Ascending aorta (tissue), 1 donor: ENCODE measurements around the gene MC1R.

DNA sequence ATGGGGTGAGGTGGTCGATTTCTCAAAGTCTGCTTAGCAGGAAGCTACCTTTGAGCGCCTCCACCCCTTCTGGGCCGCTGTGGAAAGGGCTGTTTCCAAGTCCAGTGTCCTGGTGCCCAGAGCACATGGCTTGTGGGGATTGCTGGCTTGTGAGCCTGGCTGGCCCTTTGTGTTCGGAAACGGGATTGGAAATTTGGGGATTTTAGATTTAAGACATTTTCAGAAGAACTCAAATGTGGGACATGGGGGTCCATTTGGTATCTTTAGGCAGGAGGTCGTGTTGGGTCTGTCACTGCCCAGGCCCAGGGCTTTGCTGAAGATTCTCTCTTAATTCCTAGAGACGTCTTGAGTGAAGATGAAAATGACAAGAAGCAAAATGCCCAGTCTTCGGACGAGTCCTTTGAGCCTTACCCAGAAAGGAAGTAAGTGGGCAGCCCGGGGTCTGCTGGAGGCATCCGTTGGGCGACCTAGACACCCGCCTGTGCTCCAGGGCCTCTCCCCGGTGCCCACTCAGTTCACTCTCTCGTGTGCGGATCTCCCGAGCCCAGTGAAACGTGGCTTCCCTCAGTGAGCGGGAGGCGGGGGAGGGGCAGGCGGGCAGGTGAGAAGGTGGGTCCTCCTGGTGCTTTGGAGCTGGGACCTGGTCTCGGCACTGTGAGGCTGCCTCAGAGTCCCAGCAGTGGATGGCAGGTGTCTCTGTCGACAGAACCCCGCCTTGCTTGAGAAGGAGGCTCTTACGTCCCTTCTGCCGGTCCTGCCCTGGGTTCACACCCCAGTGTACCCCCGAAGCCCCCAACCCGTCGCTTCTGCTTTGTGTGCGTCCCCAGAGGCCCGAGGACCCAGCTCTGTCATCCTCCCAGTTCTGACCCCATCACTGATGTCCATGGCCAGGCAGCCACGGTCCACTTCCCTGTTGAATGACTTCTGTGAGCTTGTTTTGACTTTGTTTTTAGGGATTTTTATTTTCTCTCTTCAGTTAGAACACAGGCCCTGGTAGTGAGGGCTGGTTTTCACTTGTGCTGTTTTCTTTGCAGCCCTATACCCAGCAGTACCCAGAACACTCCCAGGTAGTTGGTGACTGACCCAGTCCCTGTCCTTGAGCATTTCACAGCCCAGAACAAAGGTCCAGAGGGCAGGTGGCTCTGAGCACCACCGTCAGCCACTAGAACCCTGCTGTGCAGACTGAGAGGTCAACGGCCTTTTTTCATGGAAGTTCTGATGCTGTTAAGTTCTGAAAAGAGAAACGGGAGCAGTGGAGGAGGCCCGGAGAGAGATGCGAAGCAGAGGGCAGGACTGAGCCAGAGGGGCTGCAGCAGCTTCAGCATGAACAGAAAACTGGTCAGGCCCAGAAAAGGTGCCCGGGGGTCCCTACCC lies 8.0 kb downstream of the ZNF276 start:
- PRO-cap = no peak

- PRO-cap = no peak
These were observed 9.4 kb downstream of the ZNF276 start for GRCh38 chr16:89730627-89731228.

GRCh38 chr16:89732004-89732676 lies 10.8 kb downstream of the ZNF276 start:
- PRO-cap = no peak

DNA sequence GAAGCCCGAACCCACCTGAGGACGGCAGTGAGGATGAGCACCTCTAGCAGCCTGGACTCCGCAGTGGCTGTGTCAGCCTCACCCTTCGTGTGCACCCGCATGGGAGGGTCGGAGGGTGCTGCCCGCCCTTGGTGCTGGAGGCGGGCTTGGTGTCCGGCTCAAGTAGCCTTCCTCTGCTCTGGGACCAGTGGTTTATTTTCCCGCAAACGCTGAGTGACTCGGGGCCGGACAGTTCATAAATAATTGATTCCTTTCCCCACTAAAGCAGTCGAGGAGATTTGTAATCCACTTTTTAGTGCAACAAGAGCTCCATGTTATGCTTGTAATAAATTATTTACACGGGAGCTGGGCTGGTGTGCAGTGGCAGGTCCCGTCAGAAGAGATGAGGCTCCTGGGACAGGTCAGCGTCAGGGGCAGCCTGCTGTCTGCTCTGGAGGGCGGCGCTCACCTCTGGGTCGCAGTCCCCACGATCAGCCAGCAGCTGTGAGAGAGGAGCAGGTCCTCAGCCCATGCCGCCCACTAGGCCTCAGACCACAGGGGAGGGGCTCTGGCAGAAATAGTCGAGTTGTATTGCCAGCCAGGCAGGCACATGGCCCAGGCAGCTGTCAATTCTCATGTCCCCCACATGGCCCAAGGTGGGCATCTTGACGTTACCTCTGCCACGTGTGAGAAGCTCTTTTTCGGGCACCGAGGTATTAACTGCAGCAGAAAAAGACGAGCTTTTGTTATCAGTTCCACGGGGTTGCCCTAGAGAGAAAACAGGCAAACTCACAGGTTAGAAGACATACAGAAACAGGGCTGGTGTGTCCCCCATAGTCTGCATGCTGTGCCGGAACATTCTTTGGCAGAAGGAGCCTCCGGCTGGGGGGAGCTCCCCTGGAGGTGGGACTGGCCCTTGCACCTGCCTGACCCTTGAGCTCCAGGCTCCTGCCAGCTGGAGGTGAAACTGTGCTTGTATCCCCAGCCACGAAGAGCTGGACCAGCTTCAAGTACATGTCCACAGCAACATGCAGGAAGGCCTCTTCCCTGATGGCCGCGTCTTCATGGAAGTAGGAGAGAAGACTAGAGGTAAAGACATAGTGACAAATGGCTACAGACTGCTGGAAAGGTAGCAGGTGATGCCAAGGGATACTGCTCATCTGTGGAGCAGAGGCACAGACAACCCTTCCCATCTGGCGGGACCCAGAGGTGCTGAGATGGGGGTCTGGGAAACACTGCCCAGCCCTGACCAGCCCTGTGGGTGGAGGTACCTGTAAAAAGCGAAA lies 17.3 kb downstream of the ZNF276 start:
- PRO-cap = no peak

- PRO-cap = no peak
These were observed 2.4 kb upstream of the FANCA start for GRCh38 chr16:89818801-89819207.

- PRO-cap = no peak
These were observed 1.4 kb downstream of the SPIRE2 start for GRCh38 chr16:89829367-89830293.

GRCh38 chr16:89830294-89830602 lies 2.0 kb downstream of the SPIRE2 start:
- PRO-cap = no peak

DNA sequence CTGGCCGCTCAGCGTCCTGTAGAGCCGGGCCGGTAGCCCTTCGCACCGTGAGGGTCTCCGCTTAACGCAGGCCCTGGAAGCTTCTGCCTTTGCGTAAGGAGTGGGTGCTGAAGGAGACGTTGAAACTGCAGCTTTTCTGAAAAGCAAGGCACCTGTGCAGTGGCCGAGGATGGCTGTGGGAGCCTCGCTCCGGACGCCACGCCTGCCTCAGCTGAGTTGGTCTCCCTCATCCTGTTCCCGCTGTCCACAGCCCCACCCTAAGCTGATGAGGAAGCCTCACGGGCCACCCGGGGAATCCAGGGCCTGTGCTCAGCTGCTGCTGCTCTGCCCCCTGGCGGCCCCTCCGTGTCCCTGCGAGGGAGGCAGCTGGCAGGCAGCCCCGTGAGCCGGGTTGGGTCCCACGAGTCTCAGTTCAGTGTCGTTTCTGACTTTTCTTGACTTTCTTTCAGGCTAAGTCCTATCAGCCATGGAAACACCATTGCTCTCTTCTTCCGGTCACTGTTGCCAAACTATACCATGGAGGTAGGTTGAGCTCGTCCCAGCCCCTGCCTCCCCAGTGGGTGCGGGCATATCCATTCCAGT lies 8.4 kb upstream of the MC1R start:
- PRO-cap = no peak

DNA sequence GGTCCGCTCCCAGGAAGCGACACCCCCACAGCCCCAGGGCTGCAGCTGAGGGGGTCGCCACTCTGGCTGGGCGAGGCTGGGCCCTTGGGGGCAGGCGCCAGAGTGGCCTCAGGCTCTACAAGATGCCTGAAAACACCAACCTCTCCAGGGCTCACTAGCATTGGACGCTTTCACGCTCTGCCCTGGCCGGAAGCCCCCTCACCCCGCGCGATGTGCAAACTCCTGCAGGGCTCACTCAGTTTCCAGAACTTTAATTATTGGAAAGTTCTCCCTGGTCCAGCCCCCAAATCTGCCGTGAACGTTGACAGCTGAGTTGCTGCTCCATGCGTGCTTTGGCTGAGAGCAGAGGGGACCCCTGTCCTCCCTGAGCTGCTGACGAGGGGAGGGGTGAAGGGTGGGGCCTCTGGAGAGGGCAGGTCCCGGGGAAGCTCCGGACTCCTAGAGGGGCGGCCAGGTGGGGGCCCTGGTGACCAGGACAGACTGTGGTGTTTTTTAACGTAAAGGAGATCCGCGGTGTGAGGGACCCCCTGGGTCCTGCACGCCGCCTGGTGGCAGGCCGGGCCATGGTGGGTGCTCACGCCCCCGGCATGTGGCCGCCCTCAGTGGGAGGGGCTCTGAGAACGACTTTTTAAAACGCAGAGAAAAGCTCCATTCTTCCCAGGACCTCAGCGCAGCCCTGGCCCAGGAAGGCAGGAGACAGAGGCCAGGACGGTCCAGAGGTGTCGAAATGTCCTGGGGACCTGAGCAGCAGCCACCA lies at the start of gene MC1R:
TSS of gene MC1R (plus strand) at position 651 of the 757 bp plus-strand sequence.
- PRO-cap = no peak

DNA sequence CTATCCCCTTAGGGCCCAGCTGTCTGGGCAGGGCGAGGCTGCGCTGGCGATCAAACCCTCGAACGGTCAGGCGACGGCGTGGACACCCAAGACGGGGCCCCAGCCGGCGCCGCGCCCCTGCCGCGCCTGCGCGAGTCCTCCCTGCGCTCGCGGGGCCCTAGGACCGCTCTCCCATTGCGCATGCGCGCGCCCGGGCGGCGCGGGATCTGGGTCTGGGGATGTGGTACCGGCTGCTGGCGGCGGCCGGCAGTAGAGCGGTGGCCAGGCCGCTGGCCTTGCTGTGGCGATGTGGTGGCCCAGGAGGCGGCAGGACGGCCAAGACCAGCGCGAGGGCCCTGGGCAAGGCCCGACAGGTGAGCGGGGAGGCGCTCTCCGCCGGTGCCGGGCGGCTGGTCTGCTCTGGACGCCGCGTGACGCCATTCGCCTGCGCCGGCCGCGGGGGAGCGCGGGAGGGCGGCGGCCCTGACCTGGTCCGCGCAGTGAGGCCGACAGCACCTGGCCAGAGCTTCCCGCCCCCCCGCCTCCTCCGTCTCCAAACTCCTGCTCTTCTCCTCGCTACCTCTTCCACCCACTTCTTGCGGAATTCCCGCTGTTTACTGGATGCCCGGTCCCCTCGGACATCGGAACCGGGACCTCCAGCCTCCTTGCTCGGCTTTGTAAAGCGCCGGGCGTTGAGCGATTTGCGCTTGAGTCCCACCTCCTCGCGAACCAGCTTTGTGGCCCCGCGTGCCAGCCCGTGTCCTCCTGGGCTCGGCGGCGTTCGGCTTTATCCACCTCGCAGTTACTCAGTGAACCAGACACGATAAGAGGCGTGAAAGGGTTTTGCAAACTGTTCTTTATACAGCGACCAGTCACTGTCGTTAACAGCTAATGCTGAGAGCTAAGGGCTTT lies 24.1 kb downstream of the DEF8 start:
- PRO-cap = bidirectional peak, plus-strand start at position 185 of the sequence, minus-strand start at position 108 of the sequence

DNA sequence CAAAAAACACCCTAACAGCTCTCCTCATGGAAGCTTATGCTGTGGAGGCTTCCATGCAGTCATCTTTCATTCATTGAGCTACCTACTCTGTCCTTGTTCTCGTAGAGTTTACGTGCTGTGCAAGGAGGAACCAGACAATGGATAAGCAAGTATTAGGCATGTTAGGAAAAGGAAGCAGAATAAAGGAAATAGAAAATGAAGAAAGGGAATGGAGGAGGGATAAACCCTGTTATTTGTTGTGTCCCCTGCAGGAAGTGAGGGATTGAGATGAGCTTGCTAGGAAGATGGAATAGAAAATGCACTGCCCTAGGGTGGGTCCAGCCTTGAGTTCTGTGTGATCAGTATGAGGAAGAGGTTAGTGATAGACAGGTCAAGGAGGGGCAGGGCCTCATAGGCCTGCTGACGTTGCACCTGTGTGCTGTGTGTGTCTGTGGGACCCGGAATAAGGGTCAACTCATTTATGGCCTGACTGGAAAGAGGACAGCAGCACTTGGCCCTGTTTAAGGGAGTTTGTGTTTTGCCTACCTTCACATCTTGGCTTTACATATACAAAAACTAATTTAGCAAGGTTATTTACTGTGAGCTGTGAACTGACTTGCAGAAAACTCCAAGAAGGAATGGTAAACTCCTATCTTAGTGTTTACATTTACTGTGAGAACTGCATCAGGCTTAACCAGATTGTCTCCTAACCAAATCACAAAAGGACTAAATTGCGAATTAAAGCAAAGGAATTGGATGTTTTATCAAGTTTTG lies 26.3 kb downstream of the DEF8 start:
- PRO-cap = no peak

DNA sequence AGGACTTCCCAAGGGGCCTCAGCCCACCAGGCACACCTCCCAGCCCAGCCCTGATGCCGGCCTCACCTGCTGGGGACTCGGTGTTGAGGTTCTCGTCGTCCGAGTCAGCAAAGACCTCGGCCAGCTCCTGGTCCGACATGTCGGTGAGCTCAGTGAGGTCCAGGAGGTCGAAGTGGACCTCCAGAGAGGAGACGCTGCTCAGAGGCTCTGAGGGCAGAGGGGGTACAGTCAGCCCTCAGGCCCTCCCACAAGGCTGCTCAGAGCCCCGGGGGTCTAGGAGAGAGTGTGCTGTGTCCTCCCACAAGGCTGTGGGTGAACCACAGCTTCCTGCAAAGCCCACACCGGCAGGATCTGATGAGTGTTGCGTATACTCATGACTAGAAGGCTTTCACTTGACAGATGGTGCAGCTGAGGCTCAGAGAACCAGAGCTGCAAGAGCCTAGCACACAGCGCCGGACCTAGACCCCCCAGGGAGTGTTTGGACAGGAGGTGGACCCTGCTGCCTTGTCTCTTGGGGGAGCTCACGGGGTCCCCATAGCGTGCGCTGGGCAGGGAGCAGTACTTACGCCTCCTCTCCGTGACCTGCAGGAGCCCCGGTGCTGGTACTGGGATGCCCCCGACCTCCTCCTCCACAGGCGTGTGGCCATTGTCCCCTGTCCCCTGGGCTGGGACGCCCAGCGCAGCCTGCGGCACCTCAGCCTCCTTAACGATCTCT lies 10.4 kb downstream of the DBNDD1 start:
- PRO-cap = no peak

DNA sequence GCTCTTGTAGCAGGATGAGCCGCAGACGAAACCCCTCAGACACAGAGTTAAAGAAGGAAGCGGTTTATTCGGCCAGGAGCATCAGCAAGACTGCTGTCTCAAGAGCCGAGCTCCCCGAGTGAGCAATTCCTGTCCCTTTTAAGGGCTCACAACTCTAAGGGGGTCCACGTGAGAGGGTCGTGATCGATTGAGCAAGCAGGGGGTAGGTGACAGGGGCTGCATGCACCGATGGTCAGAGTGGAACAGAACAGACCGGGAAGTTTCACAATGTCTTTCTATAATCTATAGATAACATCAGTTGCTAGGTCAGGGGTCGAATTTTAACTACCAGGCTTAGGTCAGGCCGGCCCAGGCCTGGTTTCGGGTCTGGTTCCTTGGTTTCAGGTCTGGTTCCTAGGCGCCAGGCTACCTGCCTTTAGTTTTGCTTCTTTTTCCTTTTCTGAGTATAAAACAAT lies 20.6 kb downstream of the PRDM7 start:
- PRO-cap = no peak